ENCODE data around the genes ZNF649 and ZNF615.

DNA sequence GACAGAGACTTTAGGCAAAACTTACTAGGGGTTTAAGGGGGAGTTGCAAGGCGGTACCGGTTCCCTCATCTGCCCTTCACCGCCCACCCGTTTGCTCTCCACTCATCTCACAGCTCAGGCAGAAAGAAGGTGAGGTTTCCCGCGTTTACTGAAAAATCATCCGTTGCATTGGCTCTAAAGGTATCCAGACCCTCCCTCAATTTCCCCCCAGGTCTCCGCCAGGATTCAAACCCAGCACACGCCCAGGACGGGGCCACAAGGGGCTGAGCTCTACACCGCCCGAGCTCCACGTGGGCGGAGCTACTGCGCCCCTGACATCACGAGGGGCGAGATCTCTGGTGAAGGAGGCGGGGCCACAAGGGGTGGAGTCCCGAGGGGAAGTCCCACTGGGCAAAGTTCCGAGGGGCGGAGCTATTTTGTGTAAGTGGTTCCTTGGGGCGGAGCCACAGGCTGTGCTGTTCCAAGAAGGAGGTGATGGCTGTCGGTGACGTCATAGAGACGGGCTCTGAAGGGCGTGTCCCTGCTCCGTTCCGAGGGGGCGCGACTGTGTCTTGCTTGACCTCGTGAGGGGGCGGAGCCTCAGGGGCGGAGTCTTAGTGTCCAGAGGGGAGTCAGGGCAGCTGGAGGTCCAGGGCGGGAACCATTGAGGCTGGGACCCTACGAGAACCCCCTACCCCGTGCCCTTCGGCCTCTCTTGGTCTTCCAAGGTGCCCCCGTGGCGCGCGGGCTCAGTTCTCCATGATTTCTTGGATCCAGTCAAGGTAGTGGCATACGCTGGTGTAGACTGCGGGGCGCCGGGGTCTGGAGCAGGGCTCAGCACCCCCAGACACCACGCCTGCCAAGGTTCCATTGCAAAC, 1.2 kb upstream of the KLK8 start:
- RAMPAGE, long total RNA: no peak
- RRBS: no CpG with 5 or more reads among the region's 46 CpGs
PRO-cap:
- standard: bidirectional peak, plus-strand start at position 596 of the sequence, minus-strand start at position 305 of the sequence
- CoPRO, capped RNA only, 2 experiments: peak in 2 of 2 experiments; most common plus-strand start position 596 of the sequence (in 2); most common minus-strand start position 305 of the sequence (in 2)
- CoPRO, capped and uncapped RNA, 2 experiments: no peak in any of the 2 experiments
- CoPRO, uncapped RNA only, 2 experiments: no peak in any of the 2 experiments
CAGE:
- cytosol, long polyA plus RNA: no peak
- long polyA plus RNA: no peak
- nucleolus, long total RNA: no peak
- nucleus, long polyA plus RNA: no peak

- RAMPAGE, long total RNA: no peak
- RRBS: no CpG with 5 or more reads among the region's 14 CpGs
PRO-cap:
- standard: bidirectional peak, plus-strand start at chr19:51211080, minus-strand start at chr19:51211006
- CoPRO, capped RNA only, 2 experiments: peak in 1 of 2 experiments; most common plus-strand start chr19:51211076 (in 1); most common minus-strand start chr19:51210999 (in 1)
- CoPRO, capped and uncapped RNA, 2 experiments: no peak in any of the 2 experiments
- CoPRO, uncapped RNA only, 2 experiments: no peak in any of the 2 experiments
CAGE:
- cytosol, long polyA plus RNA: no peak
- long polyA plus RNA: no peak
- nucleolus, long total RNA: no peak
- nucleus, long polyA plus RNA: no peak
Observed at GRCh38 chr19:51210732-51211328, 14.1 kb upstream of the CD33 start.

DNA sequence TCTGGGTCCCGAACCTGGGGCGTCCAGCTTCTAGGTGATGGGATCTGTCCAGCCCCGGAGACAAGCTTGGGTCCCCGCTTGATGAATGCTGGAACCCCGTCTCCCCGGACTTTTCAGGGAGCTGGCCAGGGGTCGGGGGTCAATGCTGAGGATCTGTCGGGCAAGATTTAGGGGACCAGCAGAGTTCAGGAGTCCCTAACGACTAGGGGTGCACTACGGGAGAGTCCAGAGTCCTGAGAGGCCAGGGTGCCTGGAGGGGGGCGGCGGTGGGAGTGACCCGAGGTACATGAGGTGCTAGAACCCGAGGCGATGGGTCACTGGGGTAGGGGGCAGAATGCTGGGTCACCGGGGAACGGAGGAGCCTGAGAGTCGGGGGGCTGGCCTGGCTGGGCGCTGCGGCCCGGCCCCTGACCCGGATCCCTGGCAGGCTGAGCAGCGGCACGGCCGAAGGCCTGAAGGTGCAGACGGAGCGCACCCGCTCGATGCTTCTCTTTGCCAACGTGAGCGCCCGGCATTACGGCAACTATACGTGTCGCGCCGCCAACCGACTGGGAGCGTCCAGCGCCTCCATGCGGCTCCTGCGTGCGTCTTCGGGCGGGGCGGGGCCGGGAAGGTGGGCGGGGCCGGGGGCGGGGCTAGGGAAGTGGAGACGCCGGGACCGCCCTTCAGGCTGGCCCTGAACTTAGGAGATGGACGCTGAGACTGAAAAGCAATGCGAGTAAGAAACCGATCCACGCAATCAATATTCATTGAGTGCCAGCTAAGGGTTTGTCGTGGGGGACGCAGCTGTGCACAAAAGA, 14.4 kb downstream of the VSIG10L start:
- RAMPAGE, long total RNA: no peak
- RRBS: 14% methylated on average over 20 of the region's 59 CpGs
PRO-cap:
- standard: bidirectional peak, plus-strand start at position 642 of the sequence, minus-strand start at position 553 of the sequence
- CoPRO, capped RNA only, 2 experiments: peak in 2 of 2 experiments; most common plus-strand start position 650 of the sequence (in 1); most common minus-strand start position 571 of the sequence (in 1)
- CoPRO, capped and uncapped RNA, 2 experiments: peak in 2 of 2 experiments; most common plus-strand start position 643 of the sequence (in 1); most common minus-strand start position 550 of the sequence (in 2)
- CoPRO, uncapped RNA only, 2 experiments: peak in 2 of 2 experiments; most common plus-strand start position 652 of the sequence (in 1); most common minus-strand start position 516 of the sequence (in 1)
CAGE:
- cytosol, long polyA plus RNA: no peak
- long polyA plus RNA: no peak
- nucleolus, long total RNA: no peak
- nucleus, long polyA plus RNA: no peak

- RAMPAGE, long total RNA: no peak
- RRBS: no CpG with 5 or more reads among the region's 9 CpGs
PRO-cap:
- standard: no peak
- CoPRO, capped RNA only, 2 experiments: no peak in any of the 2 experiments
- CoPRO, capped and uncapped RNA, 2 experiments: no peak in any of the 2 experiments
- CoPRO, uncapped RNA only, 2 experiments: no peak in any of the 2 experiments
CAGE:
- cytosol, long polyA plus RNA: no peak
- long polyA plus RNA: no peak
- nucleolus, long total RNA: no peak
- nucleus, long polyA plus RNA: no peak
Observed at GRCh38 chr19:51456453-51457025, 1.7 kb downstream of the SIGLEC8 start.

- RAMPAGE, long total RNA: start-site peak on the plus strand at chr19:51549747-51549863, 120 and 55 reads in 2 replicates
- RRBS: no CpG with 5 or more reads among the region's 8 CpGs
PRO-cap:
- standard: bidirectional peak, plus-strand start at chr19:51549776, minus-strand start at chr19:51549662; bidirectional peak, plus-strand start at chr19:51550092, minus-strand start at chr19:51550040; bidirectional peak, plus-strand start at chr19:51550337, minus-strand start at chr19:51550196
- CoPRO, capped RNA only, 2 experiments: peak in 2 of 2 experiments; most common plus-strand start chr19:51549763 (in 2); most common minus-strand start chr19:51549662 (in 2)
- CoPRO, capped and uncapped RNA, 2 experiments: peak in 2 of 2 experiments; most common plus-strand start chr19:51549763 (in 2); most common minus-strand start chr19:51549662 (in 1)
- CoPRO, uncapped RNA only, 2 experiments: peak in 2 of 2 experiments; most common plus-strand start chr19:51549857 (in 1); most common minus-strand start chr19:51549662 (in 1)
CAGE:
- cytosol, long polyA plus RNA: start-site peak on the plus strand at chr19:51549761-51549886, 886 and 632 reads in 2 replicates
- long polyA plus RNA: start-site peak on the plus strand at chr19:51549748-51549885, 747 and 915 reads in 2 replicates
- nucleolus, long total RNA: no peak
- nucleus, long polyA plus RNA: start-site peak on the plus strand at chr19:51549732-51549885, 1,641 and 3,552 reads in 2 replicates
Observed at GRCh38 chr19:51549538-51550392, 18.3 kb upstream of the SIGLEC6 start.

DNA sequence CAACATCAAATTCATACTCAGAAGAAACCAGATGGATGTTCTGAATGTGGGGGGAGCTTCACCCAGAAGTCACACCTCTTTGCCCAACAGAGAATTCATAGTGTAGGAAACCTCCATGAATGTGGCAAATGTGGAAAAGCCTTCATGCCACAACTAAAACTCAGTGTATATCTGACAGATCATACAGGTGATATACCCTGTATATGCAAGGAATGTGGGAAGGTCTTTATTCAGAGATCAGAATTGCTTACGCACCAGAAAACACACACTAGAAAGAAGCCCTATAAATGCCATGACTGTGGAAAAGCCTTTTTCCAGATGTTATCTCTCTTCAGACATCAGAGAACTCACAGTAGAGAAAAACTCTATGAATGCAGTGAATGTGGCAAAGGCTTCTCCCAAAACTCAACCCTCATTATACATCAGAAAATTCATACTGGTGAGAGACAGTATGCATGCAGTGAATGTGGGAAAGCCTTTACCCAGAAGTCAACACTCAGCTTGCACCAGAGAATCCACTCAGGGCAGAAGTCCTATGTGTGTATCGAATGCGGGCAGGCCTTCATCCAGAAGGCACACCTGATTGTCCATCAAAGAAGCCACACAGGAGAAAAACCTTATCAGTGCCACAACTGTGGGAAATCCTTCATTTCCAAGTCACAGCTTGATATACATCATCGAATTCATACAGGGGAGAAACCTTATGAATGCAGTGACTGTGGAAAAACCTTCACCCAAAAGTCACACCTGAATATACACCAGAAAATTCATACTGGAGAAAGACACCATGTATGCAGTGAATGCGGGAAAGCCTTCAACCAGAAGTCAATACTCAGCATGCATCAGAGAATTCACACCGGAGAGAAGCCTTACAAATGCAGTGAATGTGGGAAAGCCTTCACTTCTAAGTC, 16.3 kb downstream of the ZNF175 start:
- RAMPAGE, long total RNA: no peak
- RRBS: no CpG with 5 or more reads among the region's 6 CpGs
PRO-cap:
- standard: no peak
- CoPRO, capped RNA only, 2 experiments: no peak in any of the 2 experiments
- CoPRO, capped and uncapped RNA, 2 experiments: no peak in any of the 2 experiments
- CoPRO, uncapped RNA only, 2 experiments: peak in 2 of 2 experiments; most common plus-strand start position 170 of the sequence (in 1)
CAGE:
- cytosol, long polyA plus RNA: no peak
- long polyA plus RNA: no peak
- nucleolus, long total RNA: no peak
- nucleus, long polyA plus RNA: no peak

DNA sequence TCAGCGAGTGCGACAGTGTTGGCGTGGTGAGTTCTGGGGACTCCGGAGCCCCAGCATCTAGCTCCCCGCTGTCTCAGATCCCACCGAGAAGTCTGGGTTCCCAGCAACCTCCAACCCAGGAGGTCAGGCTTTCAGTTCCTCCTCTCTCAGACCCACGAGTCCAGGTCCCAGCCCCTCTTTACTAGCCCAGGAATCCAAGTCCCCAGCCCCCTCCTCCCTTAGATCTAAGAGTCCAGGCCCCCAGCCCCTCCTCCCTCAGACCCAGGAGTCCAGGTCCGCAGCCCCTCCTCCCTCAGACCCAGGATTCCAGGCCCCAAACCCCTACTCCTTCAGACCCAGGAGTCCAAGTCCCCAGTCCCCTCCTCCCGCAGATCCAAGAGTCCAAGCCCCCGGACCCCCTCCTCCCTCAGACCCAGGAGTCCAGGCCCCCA, 11.3 kb downstream of the SPACA6 start:
- RAMPAGE, long total RNA: no peak
- RRBS: no CpG with 5 or more reads among the region's 10 CpGs
PRO-cap:
- standard: no peak
- CoPRO, capped RNA only, 2 experiments: no peak in any of the 2 experiments
- CoPRO, capped and uncapped RNA, 2 experiments: no peak in any of the 2 experiments
- CoPRO, uncapped RNA only, 2 experiments: peak in 1 of 2 experiments; most common plus-strand start position 221 of the sequence (in 1)
CAGE:
- cytosol, long polyA plus RNA: no peak
- long polyA plus RNA: no peak
- nucleolus, long total RNA: no peak
- nucleus, long polyA plus RNA: no peak

- RAMPAGE, long total RNA: no peak
- RRBS: no CpG with 5 or more reads among the region's 6 CpGs
PRO-cap:
- standard: no peak
- CoPRO, capped RNA only, 2 experiments: no peak in any of the 2 experiments
- CoPRO, capped and uncapped RNA, 2 experiments: no peak in any of the 2 experiments
- CoPRO, uncapped RNA only, 2 experiments: no peak in any of the 2 experiments
CAGE:
- cytosol, long polyA plus RNA: no peak
- long polyA plus RNA: no peak
- nucleolus, long total RNA: no peak
- nucleus, long polyA plus RNA: no peak
Observed at GRCh38 chr19:51764332-51764807, 3.4 kb downstream of the FPR2 start.

DNA sequence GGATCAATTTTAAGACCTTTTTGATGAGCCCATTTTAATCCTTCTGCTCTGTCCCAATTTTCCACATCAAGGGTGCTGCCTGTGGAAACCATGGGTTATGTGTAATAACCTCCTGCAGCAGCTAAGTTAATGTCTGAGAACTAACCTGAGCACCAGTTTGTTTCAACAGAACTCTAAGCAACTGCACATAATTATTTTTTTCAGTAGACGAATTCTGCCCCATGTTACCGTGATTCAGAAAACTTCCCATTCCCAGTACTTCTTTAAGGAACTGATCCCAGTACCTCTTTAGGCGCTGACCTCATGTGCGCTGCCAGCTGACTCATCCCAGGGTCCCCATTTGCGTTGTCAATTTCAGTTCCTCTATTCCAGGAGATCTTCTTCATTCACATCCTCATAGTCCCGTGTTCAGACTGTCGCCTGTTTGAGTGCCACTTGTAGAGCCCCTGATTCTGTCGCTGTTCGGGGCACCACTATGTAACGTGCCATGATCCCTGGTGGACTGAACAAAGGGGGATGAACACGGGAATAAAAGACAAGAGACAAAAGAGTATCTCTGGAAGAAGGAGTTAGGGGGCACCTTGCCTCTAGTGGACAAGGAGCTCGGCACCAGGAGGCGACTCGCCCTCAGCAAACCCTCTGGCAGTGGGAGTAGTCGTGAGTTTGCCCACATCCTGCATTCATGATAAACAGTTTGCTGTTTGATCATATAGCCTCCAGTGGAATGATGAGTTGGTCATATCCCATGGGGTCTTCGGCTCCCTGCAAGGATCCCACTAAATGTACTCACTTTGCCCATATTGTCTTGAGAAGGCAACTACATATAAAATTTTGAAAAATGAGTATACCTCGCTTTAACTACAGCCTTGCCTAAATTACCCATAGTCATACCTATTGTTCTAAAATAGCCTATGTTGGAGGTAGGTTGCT, 16.5 kb downstream of the FPR3 start:
- RAMPAGE, long total RNA: no peak
- RRBS: no CpG with 5 or more reads among the region's 17 CpGs
PRO-cap:
- standard: no peak
- CoPRO, capped RNA only, 2 experiments: no peak in any of the 2 experiments
- CoPRO, capped and uncapped RNA, 2 experiments: no peak in any of the 2 experiments
- CoPRO, uncapped RNA only, 2 experiments: no peak in any of the 2 experiments
CAGE:
- cytosol, long polyA plus RNA: no peak
- long polyA plus RNA: no peak
- nucleolus, long total RNA: no peak
- nucleus, long polyA plus RNA: no peak

- RAMPAGE, long total RNA: start-site peak on the minus strand at chr19:51904974-51904998, 115 and 192 reads in 2 replicates
- RRBS: no CpG with 5 or more reads among the region's 31 CpGs
PRO-cap:
- standard: unidirectional peak, minus-strand start at chr19:51905017; unidirectional peak, minus-strand start at chr19:51905038
- CoPRO, capped RNA only, 2 experiments: peak in 2 of 2 experiments; most common minus-strand start chr19:51905017 (in 2)
- CoPRO, capped and uncapped RNA, 2 experiments: peak in 2 of 2 experiments; most common plus-strand start chr19:51904982 (in 1); most common minus-strand start chr19:51904981 (in 2)
- CoPRO, uncapped RNA only, 2 experiments: peak in 2 of 2 experiments; most common minus-strand start chr19:51904981 (in 1)
CAGE:
- cytosol, long polyA plus RNA: start-site peak on the minus strand at chr19:51904955-51905020, 54 and 115 reads in 2 replicates
- long polyA plus RNA: start-site peak on the minus strand at chr19:51904975-51905025, 155 and 92 reads in 2 replicates
- nucleolus, long total RNA: no peak
- nucleus, long polyA plus RNA: start-site peak on the minus strand at chr19:51904945-51905006, 128 and 615 reads in 2 replicates
Observed at GRCh38 chr19:51904740-51905469, at the start of gene ZNF649. Gene ZNF649, minus strand, starts transcription at chr19:51905017.

DNA sequence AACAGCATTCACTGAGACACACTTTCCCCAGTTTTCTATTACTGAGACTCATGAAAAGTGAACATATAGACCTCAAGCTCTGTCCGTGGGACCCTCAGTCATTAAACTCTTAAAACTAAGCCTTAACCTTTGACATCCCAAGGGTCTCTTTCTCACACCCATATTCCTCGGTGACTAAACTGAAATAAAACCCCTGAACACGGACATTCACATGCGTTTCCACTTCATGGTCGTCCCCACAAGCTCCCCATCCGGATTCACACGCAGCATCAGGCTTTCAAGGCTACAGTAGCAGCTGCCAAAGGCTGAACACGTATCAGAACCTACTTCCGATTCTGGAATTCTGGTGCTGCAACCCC, 2.3 kb upstream of the ZNF350 start:
- RAMPAGE, long total RNA: no peak
- RRBS: no CpG with 5 or more reads among the region's 9 CpGs
PRO-cap:
- standard: no peak
- CoPRO, capped RNA only, 2 experiments: no peak in any of the 2 experiments
- CoPRO, capped and uncapped RNA, 2 experiments: no peak in any of the 2 experiments
- CoPRO, uncapped RNA only, 2 experiments: no peak in any of the 2 experiments
CAGE:
- cytosol, long polyA plus RNA: no peak
- long polyA plus RNA: no peak
- nucleolus, long total RNA: no peak
- nucleus, long polyA plus RNA: no peak

DNA sequence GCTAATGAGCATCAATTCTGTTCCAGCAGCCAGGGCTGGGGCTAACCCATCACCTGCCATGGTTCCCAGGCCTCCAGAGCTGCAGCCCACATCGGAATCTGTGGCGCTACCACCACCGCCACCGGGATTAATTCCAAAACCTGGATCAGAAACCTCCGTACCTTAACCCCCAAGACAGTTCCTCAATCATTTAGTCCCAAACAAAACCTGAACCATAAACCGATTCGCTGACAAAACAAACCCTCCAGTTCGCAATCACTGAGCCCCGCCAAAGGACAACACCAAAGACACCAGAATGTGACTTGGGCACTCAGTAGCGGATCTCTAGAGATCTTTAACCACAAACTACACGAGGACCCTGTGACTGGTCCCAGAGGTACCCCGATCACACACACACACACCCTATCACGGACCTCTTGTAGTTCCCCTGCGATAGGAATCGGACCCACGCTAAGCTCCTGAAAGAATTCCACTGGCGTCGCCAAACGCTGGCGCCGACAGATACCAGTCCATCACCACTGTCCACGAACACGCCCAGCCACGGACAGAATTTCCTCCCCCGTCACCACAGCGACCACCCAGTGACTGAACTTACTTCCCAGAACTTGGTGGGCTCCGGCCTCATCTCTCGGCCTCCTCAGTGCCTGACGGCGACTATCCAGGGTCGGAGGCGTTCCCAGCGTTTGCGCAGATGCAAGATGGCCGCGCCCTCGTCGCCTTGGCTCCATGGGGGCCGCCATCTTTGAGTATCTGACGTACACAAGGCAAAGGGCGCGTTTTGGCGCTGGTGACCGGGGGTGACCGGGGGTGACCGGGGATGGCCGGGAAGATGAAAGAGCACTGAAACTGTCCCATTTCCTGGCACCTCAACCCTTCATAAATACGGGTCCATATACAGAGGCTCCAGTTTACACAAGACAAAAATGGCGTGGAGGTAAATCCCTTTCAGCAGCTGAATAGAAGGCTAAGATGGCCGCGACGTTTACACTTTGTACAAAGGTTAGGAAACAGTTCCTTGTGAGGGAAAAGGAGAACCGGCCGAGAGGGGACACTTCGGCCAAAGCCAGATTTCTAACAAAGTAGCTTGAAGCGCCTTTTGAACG, at the start of gene ZNF615:
Gene ZNF615 (minus strand): TSS at position 666 of the 1,103 bp plus-strand sequence.
- RAMPAGE, long total RNA: no peak
- RRBS: no CpG with 5 or more reads among the region's 57 CpGs
PRO-cap:
- standard: bidirectional peak, plus-strand start at position 767 of the sequence, minus-strand start at position 658 of the sequence
- CoPRO, capped RNA only, 2 experiments: peak in 2 of 2 experiments; most common plus-strand start position 767 of the sequence (in 1); most common minus-strand start position 658 of the sequence (in 2)
- CoPRO, capped and uncapped RNA, 2 experiments: peak in 2 of 2 experiments; most common plus-strand start position 811 of the sequence (in 1); most common minus-strand start position 658 of the sequence (in 2)
- CoPRO, uncapped RNA only, 2 experiments: no peak in any of the 2 experiments
CAGE:
- cytosol, long polyA plus RNA: no peak
- long polyA plus RNA: no peak
- nucleolus, long total RNA: no peak
- nucleus, long polyA plus RNA: start-site peak on the minus strand centred at position 664 of the sequence, 44 bp wide, 10 and 36 reads in 2 replicates

DNA sequence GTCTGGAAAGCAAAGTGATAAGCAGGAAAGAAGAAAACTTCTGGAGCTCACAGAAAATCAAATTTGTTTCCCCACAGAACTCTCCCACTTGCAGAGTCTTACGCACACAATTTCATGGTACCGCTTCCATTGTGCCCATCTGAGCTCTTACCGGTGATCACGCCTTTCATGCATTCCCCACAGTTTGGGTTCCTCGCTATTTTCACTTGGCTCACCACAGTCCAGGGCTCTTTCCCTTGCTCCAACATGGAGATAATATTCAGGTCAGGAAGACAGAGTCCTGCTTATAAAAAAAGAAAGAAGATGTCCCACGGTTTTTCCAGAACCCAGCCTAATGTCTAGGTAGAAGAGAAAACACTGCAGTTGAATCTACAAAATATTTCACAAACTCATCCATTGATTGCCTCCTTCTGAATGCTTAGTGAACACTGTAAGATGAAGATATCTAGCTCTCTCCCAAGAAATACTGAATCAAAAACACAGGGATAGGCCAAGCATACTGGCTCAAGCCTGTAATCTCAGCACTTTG, 19.6 kb downstream of the ZNF841 start:
- RAMPAGE, long total RNA: no peak
- RRBS: no CpG with 5 or more reads among the region's 6 CpGs
PRO-cap:
- standard: no peak
- CoPRO, capped RNA only, 2 experiments: no peak in any of the 2 experiments
- CoPRO, capped and uncapped RNA, 2 experiments: no peak in any of the 2 experiments
- CoPRO, uncapped RNA only, 2 experiments: no peak in any of the 2 experiments
CAGE:
- cytosol, long polyA plus RNA: no peak
- long polyA plus RNA: no peak
- nucleolus, long total RNA: no peak
- nucleus, long polyA plus RNA: no peak

- RAMPAGE, long total RNA: no peak
- RRBS: no CpG with 5 or more reads among the region's 17 CpGs
PRO-cap:
- standard: unidirectional peak, plus-strand start at chr19:52189355
- CoPRO, capped RNA only, 2 experiments: no peak in any of the 2 experiments
- CoPRO, capped and uncapped RNA, 2 experiments: no peak in any of the 2 experiments
- CoPRO, uncapped RNA only, 2 experiments: no peak in any of the 2 experiments
CAGE:
- cytosol, long polyA plus RNA: no peak
- long polyA plus RNA: no peak
- nucleolus, long total RNA: no peak
- nucleus, long polyA plus RNA: no peak
Observed at GRCh38 chr19:52188763-52189465, 938 bp upstream of the PPP2R1A start.

DNA sequence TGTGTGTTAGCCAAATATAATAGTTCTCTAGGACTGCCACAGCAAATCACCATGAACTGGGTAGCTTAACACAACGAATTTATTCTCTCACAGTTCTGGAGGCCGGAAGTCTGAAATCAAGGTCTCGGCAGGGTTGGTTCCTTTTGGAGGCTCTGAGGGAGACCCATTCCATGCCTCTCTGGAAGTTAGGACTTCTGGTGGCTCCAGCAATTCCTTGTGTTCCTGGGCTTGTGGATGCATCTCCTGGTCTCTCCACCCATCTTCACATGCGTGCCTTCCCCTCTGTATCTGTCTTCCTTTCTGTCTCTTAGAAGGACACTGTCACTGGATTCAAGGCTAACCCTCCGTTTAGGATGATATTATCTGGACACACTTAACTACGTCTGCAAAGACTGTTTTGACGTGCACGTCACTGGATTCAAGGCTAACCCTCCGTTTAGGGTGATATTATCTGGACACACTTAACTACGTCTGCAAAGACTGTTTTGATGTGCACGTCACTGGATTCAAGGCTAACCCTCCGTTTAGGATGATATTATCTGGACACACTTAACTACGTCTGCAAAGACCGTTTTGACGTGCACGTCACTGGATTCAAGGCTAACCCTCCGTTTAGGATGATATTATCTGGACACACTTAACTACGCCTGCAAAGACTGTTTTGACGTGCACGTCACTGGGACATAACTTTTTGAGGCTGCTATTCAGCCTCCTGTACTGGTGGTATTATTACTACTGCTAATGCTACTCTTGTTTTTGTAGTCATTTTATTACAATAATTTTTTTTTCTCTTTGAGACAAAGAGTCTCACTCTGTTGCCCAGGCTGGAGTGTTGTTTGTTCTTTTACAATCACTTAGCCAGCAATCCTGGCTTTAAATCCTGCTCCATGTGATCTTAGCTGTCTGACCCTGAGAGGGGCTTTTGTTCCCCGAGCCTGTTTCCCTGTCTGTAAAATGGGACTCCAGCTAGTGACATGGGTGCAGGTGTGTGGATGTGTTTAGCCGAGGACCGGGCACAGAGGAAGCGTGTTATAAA, 11.0 kb downstream of the PPP2R1A start:
- RAMPAGE, long total RNA: no peak
- RRBS: no CpG with 5 or more reads among the region's 24 CpGs
PRO-cap:
- standard: no peak
- CoPRO, capped RNA only, 2 experiments: no peak in any of the 2 experiments
- CoPRO, capped and uncapped RNA, 2 experiments: no peak in any of the 2 experiments
- CoPRO, uncapped RNA only, 2 experiments: peak in 1 of 2 experiments; most common plus-strand start position 82 of the sequence (in 1)
CAGE:
- cytosol, long polyA plus RNA: no peak
- long polyA plus RNA: no peak
- nucleolus, long total RNA: no peak
- nucleus, long polyA plus RNA: no peak

DNA sequence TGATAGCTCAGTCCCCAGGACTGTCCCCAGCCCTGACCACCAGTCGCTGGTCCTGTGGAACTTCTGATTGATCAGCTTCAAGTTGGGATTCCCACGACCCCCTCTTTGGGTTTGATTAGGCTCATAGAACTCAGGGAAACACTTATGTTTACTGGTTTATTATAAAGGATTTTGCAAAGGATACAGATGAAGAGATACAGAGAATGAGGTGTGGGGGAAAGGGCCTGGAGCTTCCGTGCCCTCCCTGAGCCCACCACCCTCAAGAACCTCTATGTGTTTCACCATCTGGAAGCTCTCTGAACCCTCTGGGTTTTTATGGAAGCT, 13.8 kb downstream of the PPP2R1A start:
- RAMPAGE, long total RNA: no peak
- RRBS: no CpG with 5 or more reads among the region's 3 CpGs
PRO-cap:
- standard: no peak
- CoPRO, capped RNA only, 2 experiments: no peak in any of the 2 experiments
- CoPRO, capped and uncapped RNA, 2 experiments: no peak in any of the 2 experiments
- CoPRO, uncapped RNA only, 2 experiments: no peak in any of the 2 experiments
CAGE:
- cytosol, long polyA plus RNA: no peak
- long polyA plus RNA: no peak
- nucleolus, long total RNA: no peak
- nucleus, long polyA plus RNA: no peak

GRCh38 chr19:52336990-52337446, 975 bp downstream of the ZNF610 start:
- RAMPAGE, long total RNA: no peak
- RRBS: no CpG with 5 or more reads among the region's 3 CpGs
PRO-cap:
- standard: no peak
- CoPRO, capped RNA only, 2 experiments: no peak in any of the 2 experiments
- CoPRO, capped and uncapped RNA, 2 experiments: no peak in any of the 2 experiments
- CoPRO, uncapped RNA only, 2 experiments: no peak in any of the 2 experiments
CAGE:
- cytosol, long polyA plus RNA: no peak
- long polyA plus RNA: no peak
- nucleolus, long total RNA: no peak
- nucleus, long polyA plus RNA: no peak

Measured in K562 (cell line).